H4 (cell line): ENCODE measurements around a stretch of chr2.

DNA sequence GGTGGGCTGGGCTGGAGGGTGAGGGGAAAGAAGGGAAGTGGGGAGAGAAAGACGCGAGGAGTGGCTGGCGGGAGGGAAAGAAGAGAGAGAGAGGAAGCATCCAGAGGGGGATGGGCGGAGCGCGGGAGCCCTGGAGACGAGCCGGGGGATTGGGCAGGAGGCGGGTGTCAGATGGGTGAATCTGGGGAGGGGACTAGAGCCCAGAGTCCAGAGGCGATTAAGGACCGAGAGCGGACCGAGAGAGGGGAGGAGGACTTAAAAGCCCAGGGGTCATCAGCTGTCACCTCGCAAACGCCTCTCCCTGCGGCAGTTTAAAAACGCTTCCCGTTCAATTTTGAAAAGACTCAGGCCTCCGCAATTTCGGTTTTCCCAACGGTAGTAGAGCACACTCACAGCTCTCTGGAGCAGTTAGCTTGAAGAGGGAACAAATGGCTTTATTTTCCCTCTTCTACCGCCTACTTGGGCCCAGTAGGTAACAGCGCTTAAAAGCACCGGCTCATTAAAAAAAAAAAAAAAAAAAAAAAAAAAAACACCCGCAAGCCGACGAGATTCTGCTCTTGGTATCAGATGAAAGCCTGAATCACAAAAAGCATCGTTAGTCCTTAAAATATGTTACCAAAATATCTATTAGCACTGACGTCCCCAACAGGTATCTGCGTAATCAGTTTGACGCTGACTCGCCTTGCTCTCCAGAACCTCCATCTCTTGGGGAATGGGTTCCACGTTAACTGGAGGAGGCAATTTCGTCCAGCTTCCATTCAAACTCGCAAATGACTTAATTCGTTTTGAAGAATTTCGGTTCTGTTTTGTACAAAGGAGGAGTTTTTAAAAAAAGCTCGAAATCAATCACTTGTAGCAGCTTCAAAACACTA, 638 bp upstream of the PGAP1 start:
- RAMPAGE, long total RNA: no peak

DNA sequence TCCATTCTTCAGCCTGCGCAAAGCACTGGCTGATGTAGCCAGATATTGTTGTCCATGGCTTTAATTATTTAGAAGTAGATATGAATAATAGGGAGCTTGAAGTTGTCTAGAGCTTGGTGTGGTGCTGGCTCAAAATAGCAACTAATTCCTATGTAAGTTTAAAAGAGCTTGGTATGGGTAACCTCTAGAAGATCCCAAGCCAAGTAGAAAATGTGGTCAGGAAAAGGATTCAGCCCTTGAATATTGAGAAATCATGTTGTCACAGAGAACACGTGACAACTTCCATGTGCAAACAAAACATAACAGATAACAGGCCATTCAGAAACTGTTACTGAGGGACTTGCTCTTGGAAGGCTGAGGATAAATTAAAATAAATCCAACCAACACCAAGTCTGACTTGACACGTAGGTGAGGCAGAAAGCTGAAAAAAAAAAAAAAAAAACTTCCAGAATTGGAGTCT, 33.5 kb upstream of the PGAP1 start:
- RAMPAGE, long total RNA: no peak

DNA sequence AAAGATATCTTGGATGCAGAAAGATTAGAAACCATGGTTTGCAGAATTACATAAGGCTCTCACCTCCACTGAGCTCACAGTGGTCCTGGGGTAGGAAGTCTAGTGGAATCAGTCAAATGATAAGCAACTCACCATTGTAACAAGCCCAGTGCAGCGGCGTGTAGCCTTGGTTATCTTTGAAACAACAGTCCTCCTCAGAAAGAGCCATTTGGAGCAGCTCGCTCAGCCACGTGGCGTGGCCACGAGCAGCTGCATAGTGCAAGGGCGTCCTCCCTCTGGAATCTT, 79.0 kb upstream of the PGAP1 start:
- RAMPAGE, long total RNA: no peak

DNA sequence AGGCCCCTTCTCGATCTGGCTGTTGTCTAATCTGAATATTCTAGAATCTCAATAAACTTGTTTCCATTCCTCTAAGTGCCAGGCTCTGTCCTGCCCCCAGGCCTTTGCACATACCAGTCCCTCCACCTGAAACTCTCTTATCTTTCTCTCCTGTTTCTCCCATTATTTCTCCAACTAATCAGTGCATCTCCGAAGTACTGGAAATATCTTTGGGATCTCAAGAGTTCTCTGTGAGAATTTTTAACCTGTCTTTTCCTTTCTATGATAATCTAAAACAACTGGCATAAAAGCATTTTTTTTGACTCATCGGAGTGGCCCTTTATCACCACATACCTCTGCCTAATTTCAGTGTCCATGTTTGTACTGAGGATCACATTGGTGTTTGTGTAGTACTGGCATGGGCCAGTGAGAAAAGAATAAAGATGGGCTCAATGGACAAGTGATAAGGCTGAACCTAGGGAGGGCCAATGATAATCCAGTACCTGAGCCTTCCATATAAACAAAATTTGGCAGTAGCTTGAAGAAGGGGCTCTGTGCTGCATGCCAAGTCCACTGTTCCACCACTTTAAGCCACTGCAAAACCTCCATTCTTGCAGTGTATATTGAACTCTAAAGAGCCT, 168.5 kb upstream of the PGAP1 start:
- RAMPAGE, long total RNA: no peak

- RAMPAGE, long total RNA: no peak
These were observed 180.9 kb upstream of the PGAP1 start for GRCh38 chr2:197107125-197108015.

DNA sequence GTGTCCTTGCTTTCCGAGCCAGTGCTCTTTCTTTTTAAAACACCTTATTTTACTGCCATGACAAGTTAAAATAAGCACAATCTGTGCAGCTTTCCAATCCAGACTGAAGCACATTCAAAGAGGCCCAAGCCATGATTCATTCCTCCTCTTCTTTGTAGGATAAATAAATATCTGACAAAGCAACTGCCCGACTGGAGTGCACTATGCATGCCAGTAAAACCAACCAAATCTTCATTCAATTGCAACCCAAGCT, 185.6 kb downstream of the ANKRD44 start:
- RAMPAGE, long total RNA: no peak

DNA sequence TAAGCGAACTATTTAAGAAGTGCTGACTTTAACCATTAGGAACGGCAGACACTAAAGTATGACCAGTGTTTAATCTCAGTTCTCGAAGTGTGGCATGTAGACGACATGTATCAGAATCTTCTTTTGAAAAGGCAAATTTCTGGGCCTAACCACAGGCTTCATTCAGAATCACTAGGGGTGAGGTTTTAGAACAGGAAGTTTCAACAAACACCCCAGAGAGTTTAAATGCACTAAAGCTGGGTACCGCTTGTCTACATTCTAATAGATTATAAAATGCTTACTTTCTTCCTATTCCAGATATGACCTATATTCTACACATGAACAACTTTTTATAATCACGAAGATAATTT, 180.2 kb downstream of the ANKRD44 start:
- RAMPAGE, long total RNA: no peak

DNA sequence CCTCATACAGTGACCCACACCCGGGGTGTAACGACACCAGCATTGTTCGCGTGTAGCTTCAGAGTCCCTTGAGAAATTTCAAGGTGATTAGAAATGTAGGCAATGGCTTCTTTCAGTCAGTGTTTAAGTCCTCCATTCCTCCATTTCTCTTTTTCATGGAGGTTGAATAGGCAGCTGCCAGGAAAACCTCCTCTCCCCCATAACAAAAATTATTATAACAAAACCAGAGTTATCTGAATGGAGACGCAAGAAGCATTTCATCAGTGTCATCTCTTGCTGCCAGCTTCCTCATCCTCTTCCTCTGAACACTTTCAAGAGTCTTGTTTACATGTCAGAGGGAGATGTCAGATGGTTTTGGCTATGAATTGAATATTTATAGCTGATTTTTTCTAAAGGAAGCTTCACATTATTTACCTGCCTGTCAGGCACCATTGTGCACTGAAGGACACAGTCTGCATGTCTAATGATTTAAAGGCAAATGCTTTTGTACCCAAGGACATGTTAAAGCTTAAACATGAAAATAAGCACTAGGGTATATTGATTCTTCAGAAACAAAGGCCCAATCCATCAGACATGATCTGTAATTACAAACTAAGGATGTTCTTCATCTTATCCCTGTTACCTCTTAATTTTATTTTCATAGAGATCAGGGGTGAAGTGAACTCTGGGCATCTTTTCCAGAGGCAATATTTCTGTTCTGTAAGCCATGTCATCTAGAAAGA, 168.9 kb downstream of the ANKRD44 start:
- RAMPAGE, long total RNA: no peak

GRCh38 chr2:197197654-197198379, 112.8 kb downstream of the ANKRD44 start:
- RAMPAGE, long total RNA: no peak

DNA sequence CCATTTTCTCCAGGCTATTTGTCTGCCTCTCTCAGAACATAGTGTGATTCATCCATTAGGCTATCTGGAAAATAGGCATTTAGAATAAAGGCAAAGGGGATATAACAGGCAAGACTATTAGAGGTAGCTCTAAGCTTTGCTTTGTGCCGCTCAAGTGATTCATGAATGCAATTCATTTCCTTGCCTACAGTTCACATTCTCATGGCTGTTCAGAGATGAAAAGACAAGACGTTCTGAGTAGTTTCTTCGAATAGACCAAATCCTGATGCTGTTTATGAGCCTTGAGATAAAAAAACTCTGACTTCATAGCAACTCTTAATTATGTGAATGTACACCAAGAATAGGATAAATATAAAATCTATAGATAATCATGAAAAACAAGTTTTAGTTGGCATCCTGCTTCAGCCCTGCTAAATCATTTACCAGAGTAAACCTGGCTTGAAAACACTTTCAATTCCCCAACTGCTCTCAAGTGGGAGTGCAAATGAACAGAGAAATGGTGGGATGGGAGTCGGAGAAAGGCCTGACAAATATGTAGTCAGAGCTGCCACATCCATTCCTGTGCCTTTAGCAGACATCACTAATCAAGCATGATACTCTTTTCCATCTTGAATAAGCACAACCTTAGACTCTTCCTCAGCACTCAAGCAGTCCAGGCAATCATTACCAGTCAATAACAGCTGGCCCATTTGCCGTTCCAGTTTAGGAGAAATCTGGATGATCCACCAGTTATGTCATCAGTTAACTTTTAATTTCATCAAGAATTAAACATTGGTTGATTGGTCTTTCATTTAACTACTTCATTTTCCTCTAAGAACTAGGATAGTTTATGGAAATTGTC, 101.4 kb downstream of the ANKRD44 start:
- RAMPAGE, long total RNA: no peak

GRCh38 chr2:197234715-197234914, 76.0 kb downstream of the ANKRD44 start:
- RAMPAGE, long total RNA: no peak

GRCh38 chr2:197433655-197434046, 1.2 kb downstream of the SF3B1 start:
- RAMPAGE, long total RNA: no peak

- RAMPAGE, long total RNA: no peak
These were observed 237 bp downstream of the HSPD1 start for GRCh38 chr2:197499524-197499682.

DNA sequence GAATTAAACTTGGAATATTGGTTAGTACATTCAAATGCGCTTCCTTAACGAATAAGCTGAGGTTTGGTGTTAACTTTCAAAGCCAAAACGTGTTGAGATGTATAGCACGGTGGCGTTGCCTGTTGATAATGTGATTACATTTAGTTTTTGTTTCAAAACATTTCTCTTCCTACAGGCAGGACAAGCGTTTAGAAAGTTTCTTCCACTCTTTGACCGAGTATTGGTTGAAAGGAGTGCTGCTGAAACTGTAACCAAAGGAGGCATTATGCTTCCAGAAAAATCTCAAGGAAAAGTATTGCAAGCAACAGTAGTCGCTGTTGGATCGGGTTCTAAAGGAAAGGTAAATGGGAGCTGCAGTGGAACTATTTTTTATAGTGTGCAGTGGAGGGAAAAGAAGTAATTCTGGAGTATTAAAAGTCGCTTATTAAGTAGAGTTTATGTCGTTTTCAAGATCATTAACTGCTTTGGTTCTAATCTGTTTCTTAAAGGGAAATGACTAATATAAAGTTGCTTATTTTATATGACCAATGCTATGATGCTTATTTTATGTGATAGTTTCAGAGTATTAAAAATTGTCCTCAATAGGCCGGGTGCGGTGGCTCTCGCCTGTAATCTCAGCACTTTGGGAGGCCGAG, 837 bp downstream of the HSPE1 start:
- RAMPAGE, long total RNA: no peak

DNA sequence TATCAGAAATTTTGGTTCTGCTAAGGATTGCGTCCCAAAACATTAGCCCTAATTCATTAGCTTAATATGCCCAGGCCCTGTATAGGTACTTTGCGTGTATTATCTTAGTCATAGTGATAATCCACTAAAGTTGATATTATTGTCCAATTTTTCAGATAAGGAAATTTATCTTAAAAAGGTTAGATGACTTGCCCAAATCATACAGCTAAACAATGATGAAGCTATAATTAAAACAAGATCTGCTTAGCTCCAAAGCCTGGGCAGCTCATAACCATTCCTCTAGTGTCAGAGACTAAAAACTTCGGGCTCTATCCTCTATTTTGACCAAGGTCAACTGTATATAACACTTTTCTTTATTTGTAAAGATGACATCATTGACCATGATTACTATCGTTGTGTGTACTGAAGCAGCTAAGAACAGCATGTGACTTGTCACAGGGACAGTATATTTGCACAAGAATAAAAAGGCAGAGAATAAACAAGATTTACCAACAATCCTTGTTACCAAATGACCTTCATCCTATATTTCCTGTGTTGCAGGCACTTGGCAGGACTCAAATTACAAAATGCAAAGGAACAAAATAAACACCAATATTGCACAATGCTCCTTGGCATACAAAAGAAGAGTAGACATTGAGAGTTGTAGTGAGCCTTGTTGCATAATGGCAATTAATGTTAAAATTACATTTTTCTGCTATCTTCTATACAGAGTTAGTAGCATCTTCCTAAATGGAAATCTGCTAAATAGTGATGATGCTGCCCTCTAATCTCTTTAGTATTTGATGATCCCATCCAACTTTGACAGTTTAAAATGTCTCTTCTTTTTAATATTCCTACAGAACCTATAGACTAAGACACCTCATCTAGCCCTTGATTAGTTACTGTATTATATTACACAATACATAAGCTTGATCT, 61.9 kb downstream of the RFTN2 start:
- RAMPAGE, long total RNA: no peak

GRCh38 chr2:197707469-197707921, 2.3 kb downstream of the MARS2 start:
- RAMPAGE, long total RNA: no peak

DNA sequence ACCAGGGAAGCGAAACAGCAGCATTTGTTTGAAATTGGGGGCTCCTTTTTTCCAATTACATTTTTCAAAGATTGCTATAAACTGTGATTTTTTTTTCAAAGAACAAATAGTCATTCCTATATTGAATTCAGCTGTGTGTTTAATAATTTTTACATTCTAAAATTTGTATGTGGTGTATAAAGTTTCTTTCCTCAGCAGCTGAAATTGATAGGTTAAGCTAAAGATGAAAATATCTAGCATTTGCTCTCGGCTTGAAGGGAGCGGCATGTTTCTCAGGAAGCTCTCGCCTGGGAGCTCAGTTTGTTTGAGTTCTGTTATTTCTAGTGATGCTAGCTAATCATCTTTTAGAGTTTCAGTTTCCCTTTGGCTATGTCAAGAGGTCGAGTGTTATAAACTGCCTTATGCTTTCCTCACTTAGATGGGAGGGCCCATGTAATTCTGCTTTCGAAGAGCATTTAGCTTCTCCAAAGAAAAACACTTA, 33.5 kb downstream of the PLCL1 start:
- RAMPAGE, long total RNA: no peak

GRCh38 chr2:197928977-197929811, 124.8 kb downstream of the PLCL1 start:
- RAMPAGE, long total RNA: no peak

DNA sequence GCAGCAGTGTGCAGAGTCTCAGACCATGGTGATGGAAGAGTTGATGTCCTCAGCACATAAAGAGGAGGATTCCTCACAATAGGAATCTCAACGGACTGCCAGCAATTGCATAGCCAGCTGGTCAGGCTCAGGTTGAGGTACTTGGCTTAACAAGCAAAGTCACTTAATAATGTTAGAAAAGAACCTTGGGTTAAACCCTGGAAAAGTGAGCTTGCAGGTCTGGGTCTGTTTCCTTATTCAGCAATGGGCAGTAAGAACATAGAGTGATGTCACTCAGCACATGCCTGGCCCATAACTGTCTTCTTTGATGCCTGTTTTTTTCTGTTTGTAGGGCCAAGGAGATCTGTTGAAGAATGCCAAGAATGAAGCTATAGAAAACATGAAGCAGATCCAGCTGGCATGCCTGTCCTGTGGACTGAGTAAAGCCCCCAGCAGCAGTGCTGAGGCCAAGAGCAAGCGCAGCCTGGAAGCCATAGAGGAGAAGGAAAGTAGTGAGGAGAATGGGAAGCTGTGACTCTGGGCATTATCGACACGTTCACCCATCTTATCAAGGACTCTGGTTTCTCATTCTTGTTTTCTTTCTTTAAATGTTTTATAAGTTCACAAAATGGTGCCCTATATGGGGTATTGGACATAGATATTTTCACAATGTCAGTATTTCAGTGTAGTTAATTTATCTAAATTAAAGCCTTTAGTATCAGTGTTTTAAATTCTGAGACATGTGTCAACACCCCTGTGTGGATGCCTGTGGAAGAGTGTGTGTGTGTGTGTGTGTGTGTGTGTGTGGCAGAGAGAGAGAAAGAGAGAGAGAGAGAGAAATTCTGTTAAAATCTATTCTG, 342.3 kb downstream of the PLCL1 start:
- RAMPAGE, long total RNA: no peak

GRCh38 chr2:198313168-198313403, 508.7 kb downstream of the PLCL1 start:
- RAMPAGE, long total RNA: no peak